OCI-LY7 (cell line): ENCODE results near the gene ISY1.

GRCh38 chr3:128573812-128574289, 76.8 kb downstream of the RPN1 start:
- PRO-cap: no peak
- RAMPAGE, long total RNA: no peak

DNA sequence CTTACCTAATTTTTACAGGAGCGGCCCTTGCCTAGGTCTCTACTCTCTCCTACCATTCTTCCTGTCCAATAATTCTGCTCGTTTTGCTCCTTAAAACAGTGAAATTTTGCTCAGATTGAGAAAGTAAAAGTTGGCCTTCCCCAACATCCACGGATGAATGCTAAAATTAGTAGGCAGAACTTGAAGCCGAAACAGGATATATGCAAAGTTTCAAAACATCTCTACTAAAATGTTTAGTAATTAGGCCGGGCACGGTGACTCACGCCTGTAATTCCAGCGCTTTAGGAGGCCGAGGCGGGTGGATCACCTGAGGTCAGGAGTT, 711 bp upstream of the RPN1 start:
- PRO-cap: no peak
- RAMPAGE, long total RNA: no peak

GRCh38 chr3:128727470-128728147, 1.6 kb downstream of the RAB7A start:
- PRO-cap: no peak
- RAMPAGE, long total RNA: no peak

GRCh38 chr3:128742672-128743274, 16.8 kb downstream of the RAB7A start:
- PRO-cap: no peak
- RAMPAGE, long total RNA: no peak

DNA sequence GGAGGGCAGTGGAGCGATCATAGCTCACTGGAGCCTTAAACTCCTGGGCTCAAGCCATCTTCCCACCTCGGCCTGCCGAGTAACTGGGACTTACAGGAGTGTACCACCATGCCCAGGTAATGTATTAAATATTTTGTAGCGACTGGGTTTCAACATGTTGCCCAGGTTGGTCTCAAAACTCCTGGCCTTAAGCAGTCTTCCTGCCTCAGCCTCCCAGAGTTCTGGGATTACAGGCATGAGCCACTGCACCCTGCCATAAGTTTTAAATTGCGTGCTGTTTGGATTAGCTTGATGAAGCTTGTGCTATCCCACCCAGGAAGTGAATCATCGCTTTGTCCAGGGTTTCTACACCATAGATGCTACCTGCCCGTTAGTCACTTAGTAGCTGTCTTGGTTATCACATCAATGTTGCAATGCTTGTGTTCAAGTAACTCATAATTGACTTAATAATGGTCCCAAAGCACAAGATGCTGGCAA, 61.8 kb downstream of the RAB7A start:
- PRO-cap: no peak
- RAMPAGE, long total RNA: no peak

- PRO-cap: no peak
- RAMPAGE, long total RNA: no peak
Observed at GRCh38 chr3:128884389-128884877, 5.0 kb downstream of the ACAD9 start.

- PRO-cap: no peak
- RAMPAGE, long total RNA: no peak
Observed at GRCh38 chr3:128922679-128923649, 43.5 kb downstream of the ACAD9 start.

- PRO-cap: no peak
- RAMPAGE, long total RNA: no peak
Observed at GRCh38 chr3:129002965-129003242, 1.8 kb downstream of the EFCC1 start.

DNA sequence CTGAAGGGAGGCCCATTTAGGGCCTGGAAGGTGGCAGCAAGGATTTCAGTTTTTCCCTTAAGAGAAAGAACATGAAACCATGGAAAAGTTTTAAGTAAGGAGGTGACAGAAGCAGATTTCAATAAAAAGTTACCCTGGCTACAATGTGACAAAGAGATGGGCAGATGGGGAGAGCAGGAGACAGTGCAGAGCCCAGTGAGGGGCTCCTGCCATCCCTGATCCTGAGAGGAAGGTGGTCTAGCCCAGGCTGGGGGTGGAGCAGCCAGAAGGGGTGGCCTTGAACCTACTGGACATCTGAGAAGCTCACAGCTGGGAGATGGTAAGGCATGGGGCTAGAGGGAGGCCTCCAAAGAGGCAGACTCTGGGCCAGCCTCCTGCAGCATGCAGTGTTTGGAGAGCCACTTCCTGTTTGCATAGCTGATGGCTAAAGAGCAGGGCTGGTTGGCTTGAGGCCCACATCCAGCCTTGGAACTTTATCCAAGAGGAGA, 4.4 kb downstream of the EFCC1 start:
- PRO-cap: no peak
- RAMPAGE, long total RNA: no peak

DNA sequence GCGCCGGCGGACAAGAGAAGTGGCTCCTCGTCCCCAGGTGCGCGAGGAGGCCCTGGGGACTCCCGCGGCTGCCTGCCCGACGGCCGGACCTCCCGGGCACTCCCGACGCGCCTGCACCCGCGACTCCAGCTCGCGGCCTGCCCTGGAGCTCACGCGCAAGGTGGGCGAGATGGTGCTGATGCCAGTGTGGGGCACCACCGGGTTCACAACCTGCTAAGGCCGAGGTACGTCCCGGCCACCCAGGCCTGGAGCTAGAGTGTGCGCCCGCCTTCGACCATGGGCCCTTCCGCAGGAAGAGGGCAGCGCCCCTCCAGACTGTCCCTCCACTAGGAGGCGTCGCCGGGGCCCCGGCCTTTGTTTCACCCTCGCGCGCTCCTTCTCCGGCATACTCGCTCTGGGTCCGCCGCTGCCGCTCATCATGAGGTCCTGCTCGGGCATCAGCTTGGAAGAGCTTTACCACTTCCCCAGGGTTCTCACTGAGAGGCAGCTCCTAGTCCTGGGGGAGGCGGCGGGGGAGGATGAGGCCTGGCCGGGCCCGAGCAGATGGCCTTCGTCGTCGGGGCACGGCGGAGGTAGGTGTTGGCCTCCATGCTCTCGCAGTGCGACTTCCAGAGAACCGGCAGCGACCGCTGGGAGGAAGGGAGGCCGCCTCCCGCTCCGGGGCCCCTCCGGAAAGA, 14.1 kb upstream of the GP9 start:
- PRO-cap: no peak
- RAMPAGE, long total RNA: no peak

GRCh38 chr3:129116498-129117163, 5.0 kb downstream of the RAB43 start:
- PRO-cap: no peak
- RAMPAGE, long total RNA: no peak

DNA sequence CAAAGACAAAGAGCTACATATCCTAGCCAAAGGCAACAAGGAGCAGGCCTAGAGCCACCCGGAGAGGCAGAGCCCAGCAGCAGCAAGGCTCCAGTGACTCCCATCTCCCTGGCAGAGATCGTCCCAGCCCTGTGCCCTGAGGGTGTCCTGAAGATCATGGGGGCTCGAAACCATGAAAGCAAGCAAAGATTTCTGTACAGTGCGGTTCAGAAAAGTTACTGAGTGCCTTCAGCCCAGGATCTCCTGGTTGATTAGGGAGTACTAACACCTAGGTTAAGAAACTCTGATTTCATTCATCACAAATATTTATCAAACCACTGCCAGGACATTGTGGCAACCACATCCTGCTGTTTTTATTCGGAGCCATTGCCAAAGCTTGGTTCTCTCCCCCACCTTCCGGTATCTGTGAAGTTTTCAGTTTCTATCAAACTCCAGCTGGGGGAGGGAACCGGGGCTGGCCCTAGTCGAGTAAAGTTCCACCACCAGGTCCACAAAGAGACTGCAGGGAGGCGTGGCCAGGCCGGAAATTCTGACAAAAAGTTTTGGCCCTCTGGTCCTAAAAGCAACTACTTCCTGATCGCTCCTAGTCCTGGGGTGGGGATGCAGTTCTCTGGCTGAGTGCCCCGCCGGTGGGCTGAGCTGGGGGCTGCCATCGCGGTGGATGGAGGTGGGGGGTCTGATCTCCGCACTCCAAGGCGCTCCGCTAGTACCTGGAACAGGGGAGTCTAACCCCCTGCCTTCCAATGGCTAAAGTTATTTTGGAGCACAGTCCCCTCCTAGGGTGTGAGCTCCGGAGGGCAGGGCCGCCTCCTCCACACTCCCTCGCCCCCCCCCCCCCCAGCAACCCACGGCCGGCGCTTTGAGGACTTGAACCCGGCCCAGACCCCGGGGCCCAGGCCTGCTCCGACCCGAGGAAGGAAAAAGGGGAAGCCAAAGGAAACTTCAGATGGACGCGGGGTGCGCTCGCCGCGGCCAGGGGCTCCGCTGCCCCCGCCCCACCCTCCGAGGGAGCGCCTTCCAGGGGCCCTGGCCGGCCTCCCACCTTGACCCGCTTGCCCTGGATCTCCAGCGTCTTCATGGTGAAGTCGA, 1.0 kb downstream of the RAB43 start:
- PRO-cap: bidirectional peak, plus-strand start at position 586 of the sequence, minus-strand start at position 407 of the sequence
- RAMPAGE, long total RNA: no peak

DNA sequence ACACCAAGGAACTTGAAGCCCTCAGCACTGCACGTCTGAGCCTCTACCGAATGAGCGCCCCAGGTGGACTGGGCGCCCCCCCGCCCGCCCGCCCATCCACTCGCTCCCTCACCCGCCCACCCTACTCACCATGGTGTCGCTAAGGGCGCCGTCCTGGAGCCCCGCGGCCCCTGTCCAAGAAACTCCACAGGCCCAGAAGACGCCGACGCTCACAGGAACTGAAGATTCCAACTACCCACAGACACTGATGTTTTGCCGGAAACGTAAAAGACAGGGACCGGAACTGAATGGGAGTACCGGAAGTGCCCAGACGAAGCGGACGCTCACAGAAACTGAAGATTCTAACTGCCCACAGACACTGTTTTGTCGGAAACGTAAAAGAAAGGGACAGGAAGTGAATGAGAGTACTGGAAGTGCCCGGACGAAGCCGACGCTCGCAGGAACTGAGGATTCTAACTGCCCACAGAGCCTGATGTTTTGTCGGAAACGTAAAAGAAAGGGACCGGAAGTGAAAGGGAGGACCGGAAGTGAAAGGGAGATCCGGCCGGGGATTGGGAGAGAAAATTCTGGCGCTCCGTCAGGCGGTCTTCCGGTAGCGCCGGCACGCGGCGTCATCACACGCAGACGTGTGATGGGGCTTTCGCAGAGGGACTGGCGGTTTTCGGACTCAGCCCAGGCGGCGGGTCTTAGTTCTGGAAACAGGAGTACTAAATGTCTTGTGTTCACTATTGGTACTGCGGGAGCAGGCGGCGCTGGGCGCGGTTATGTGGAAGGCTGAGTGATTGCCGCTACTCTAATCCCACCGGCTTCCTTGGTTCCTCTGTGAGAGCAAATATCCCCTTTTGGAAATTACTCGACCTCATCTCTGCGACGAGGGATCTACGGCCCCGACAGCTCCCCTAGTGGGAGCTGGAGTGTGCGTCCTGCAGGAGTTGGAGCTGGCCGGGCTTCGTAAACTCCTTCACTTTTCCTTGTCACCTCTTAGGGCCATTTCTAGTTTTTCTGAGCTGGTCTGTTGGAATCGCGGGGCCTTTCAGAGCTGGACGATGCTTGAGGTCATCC, at the start of gene ISY1:
ISY1 (minus strand) TSS at position 220 of the 1,062 bp plus-strand sequence.
- PRO-cap: bidirectional peak, plus-strand start at position 621 of the sequence, minus-strand start at position 213 of the sequence; bidirectional peak, plus-strand start at position 912 of the sequence, minus-strand start at position 901 of the sequence
- RAMPAGE, long total RNA: start-site peak on the plus strand centred at position 617 of the sequence, 54 bp wide, 10 and 5 reads in 2 replicates

DNA sequence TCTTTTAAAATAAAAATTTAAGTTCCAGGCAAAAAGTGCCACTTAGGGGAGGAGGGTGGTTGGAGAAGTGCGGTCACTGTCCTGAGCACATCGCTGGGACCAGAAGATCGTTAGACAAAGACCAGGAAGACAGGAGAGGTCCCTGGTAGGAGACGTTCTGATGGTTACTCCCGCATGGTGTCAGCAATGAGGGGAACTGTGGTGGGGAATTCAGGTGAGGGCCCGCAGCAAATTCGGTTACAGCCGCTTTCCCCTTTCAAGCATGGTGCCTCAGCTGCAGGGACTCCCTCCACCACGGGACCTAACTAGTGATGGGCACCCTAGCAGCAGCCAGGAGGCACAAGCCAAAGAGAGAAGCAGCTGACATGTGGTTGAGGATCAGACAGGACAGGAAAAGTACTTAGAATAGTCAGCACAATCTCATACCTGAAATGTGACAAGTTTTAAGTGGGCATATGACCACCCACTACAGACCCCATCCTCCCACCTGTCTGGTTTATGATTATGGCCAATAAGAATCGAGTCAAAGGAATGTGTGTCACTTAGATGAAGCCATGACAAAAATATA, 1.1 kb upstream of the ISY1 start:
- PRO-cap: no peak
- RAMPAGE, long total RNA: no peak

DNA sequence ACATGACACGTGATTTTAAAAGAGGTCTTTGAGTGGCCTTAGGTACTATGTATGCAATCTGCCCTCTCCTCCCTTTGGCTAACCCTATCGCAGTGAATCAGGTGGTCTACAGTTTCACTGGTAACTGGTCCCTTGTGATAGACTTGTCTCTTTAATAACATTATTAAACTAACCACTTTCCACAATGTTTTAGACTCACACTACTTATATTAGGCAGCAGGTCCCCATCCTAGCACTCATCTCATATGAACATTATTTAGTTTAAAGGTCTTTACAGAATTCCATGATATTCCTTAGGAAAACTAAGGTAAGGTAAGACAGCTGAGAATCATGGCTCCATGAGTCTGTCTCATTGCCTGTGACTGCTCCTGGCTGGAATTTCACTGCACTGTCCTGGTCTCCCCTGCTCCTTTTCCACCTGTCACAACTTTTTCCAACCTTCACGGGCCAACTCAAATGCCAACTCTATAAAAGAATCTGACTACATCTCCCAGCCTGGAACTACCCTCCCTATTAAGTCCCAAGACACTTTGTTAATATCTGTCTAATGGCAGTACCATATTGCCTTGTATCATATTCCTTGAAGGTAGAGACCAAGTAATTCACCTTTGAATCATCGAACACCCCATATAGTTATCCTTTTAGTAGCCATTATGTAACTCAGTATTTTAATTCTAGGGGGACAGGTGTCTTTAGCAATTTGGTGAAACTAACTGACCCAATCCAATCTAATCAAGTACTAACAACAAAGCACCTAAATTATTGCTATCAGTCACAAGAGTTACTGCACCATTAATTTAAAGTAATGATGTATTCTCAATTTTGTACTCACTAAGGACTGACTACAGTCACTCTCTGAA, 7.6 kb downstream of the CNBP start:
- PRO-cap: no peak
- RAMPAGE, long total RNA: no peak

- PRO-cap: no peak
- RAMPAGE, long total RNA: no peak
Observed at GRCh38 chr3:129180394-129180944, 3.2 kb downstream of the CNBP start.

- PRO-cap: no peak
- RAMPAGE, long total RNA: no peak
Observed at GRCh38 chr3:129224586-129225562, 24.5 kb upstream of the COPG1 start.

- PRO-cap: no peak
- RAMPAGE, long total RNA: no peak
Observed at GRCh38 chr3:129230235-129231124, 18.9 kb upstream of the COPG1 start.

DNA sequence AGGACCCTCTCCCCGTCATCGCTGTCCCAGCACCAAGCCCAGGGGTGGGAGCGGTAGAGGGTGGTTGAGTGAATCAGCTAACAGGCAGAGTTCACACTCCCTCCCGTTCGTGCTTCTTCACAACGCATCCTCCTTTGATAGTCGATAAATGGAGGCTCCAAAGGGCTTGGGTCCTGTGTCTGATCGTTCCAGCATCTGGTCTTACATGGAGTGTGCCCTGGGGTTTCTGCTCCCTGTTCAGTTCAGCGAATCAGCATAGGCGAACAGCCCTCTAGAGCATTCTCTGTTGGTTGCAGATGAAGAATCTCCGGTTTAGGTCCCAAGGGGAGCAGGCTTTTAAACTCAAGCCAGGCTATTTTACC, 785 bp upstream of the HMCES start:
- PRO-cap: bidirectional peak, plus-strand start at position 300 of the sequence, minus-strand start at position 197 of the sequence
- RAMPAGE, long total RNA: no peak

DNA sequence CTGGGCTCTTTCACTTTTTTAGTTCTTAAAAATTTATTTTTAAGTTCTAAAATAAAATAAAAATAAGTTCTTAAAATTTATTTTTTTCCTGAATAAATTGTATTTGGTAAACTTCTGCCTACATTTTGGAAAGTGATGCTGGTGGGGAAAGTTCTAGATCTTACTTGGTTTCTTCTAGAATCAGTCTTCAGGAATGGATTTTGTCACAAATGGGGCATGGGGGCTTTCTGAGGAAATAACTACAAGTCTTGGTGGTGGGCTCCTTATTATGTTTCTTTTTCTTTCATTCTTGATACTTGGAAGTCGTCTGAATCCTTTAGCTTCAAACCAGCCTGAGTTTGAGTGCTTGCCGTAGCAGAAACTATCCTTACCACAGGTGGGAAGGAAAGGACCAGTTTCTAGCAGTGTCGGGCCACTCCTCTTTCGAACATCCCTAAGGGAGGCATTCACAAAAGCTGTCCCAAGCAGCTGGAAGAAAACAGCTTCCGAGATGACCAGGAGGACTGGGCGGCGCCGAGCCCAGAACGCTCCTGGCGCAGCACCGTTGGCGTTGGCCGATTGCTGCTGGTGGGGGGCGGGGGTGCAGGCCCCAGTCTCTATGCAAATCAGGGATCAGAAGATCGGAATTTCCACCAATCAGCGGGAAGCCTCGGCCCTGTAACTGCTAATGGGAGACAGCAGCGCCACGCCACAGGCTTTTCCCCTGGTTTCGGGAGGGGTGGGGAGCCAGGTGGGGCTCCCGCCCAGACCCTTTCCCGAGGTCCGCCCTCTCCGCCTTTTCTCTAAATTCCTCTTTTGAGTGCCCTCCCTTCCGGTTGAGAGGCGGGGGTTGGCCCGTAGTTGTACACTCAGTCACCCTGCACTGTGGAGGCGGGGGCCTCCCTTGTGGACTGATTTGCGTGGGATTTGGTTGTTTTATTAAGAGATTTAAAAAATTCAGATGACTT, 10.6 kb downstream of the H1-10 start:
- PRO-cap: no peak
- RAMPAGE, long total RNA: no peak